ENCODE measurements around the gene CHMP5.

DNA sequence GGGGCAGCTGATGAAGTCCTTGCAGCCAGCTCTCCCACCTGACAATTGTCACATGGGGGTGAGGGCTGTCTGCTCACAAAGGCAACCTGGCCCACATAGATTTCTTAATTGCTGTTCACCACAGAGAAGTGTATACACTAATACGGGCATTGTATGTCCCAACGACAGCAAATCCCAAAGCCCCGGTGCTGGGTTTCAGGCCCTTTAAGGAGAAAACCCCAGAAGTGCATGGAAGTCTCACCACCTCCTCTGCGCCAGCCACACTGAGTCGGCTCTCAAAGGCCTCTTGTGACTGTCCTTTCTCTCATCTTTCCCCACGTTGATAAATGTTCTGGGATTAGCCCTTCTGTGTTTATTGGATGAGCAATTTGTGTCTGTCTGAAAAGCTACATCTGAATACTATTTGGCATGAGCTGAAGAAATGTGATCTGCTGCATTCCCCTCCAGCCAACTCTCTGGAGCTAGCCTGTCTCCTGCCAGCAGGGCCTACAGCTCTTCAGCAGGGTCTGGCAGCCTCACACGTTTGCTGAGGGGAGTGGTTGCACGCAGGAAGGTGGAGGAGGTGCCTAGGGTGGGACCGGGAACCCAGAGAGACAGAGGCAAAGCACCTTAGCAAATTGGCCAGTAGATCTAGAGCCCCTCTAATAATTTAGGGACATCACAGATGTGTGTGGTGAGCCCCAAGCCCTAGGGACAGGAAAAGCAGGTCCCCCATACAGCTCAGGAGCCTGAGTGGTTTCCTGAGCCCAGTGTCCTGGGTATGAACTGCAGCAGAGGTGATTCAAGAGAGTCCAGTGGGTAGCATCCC is 20.4 kb upstream of the B4GALT1 start:
- PRO-cap: no peak

DNA sequence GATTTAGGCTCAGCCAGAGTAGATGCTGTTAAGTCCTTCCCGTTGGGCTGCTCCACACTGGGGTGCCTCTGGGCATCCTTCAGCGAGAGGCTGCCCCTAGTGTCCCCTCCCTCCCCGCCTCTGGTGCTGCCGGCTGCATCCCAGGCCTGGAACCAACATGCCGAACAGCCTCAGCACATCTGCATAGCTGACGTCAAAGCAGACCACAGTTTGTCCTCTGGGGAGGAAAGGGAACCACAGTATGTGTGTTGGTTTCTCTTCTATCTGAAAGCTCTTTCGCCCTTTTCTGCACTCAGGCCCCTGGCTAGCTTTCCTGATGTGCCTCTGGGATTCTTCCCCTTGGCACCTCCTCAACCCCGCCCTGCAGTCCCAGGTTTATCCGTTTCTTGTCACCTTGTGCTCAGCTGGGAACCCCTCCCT is 35.4 kb upstream of the B4GALT1 start:
- PRO-cap: no peak

GRCh38 chr9:33231169-33231905 is 8.6 kb upstream of the SPINK4 start:
- PRO-cap: no peak

GRCh38 chr9:33234507-33235034 is 5.4 kb upstream of the SPINK4 start:
- PRO-cap: no peak

DNA sequence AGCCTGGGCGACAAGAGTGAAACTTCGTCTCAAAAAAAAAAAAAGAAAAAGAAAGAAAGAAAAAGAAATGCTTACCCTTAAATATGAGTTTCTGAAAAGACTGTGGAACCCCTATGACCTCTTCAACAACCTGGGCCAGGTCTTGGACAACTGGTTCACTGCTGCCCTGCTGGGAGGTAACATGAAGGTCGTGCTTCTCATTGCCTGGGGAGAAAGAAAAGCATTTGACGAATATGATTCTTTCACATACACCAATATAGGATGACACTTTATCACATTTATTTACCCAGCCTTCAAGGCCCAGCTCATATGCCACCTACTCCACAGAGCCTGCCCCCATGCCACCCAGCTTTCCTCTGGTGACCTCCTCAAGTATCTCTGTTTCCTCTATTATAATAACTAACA is 1.9 kb downstream of the BAG1 start:
- PRO-cap: no peak

- PRO-cap: no peak
Observed at GRCh38 chr9:33263156-33263557, 1.4 kb downstream of the BAG1 start.

DNA sequence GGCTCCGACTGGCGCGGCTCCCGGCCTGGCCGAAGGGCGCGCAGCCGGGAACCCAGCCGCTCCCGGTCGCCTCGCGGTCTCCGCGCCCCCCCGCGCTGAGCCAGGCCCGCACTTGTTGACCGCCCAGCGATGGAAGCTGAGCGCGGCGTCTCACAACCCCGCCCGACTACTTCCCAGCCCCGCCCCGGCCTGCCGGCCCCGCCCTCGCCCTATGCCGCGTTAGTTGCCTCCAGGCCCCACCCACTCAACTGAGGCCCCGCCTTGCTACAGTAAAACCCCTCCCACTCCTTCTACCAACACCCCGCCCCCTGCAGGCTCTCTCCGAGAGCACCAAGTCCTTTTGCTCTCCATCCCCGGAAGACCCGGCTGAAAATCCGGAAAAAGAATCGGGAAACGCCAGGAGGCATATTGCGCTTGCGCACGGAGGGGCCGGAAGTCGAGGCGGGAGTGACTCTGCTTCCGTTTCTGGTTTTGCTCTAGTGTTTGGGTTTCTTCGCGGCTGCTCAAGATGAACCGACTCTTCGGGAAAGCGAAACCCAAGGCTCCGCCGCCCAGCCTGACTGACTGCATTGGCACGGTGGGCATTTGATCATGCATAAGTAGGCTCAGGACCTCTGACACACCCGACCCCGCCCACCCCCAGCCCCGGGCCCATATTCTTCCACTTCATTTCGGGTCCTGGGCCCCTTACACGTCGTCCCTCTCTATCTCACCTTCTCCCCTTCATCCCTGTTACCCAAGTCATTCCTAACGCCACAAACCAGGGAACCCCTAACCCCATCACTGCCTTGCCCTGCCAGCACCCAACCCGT is at the start of gene CHMP5:
TSS of gene CHMP5 (plus strand) at position 479 of the 812 bp plus-strand sequence.
- PRO-cap: bidirectional peak, plus-strand start at position 479 of the sequence, minus-strand start at position 138 of the sequence

DNA sequence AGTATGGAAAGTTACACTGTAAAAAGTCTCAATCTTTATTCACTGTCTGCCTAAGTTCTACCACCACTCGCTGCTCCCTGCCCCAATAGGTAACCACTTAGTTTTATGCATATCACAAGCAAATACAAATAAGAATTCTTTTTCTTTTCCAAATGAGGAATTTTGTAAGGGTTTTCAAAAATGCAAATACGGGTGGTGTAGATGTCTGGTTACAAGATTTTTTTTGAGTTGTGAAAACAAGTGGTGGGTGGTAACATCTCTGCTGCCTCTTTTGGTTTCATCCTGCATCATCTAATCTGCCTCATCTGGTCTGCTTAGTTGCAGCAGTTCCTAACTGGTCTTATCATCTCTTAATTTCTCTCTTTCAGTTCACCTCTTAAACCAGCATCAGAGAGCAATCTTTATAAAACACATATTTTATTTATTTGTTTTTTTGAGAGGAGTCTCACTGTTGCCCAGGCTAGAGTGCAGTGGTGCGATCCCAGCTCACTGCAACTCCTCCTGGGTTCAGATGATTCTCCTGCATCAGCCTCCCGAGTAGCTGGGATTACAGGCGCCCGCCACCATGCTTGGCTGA is 5.3 kb downstream of the NFX1 start:
- PRO-cap: no peak

DNA sequence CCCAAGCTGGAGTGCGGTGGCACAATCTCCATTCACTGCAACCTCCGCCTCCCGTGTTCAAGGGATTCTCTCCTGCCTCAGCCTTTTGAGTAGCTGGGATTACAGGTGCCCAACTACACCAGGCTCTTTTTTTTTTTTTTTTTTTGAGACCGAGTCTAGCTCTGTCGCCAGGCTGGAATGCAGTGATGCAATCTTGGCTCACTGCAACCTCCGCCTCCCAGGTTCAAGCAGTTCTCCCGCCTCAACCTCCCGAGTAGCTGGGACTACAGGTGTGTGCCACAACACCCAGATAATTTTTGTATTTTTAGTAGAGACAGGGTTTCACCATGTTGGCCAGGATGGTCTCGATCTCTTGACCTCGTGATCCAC is 20.0 kb downstream of the AQP7 start:
- PRO-cap: no peak

- PRO-cap: no peak
Observed at GRCh38 chr9:33403851-33404495, 1.6 kb upstream of the AQP7 start.

GRCh38 chr9:33461820-33462578 is 11.7 kb downstream of the NOL6 start:
- PRO-cap: no peak

DNA sequence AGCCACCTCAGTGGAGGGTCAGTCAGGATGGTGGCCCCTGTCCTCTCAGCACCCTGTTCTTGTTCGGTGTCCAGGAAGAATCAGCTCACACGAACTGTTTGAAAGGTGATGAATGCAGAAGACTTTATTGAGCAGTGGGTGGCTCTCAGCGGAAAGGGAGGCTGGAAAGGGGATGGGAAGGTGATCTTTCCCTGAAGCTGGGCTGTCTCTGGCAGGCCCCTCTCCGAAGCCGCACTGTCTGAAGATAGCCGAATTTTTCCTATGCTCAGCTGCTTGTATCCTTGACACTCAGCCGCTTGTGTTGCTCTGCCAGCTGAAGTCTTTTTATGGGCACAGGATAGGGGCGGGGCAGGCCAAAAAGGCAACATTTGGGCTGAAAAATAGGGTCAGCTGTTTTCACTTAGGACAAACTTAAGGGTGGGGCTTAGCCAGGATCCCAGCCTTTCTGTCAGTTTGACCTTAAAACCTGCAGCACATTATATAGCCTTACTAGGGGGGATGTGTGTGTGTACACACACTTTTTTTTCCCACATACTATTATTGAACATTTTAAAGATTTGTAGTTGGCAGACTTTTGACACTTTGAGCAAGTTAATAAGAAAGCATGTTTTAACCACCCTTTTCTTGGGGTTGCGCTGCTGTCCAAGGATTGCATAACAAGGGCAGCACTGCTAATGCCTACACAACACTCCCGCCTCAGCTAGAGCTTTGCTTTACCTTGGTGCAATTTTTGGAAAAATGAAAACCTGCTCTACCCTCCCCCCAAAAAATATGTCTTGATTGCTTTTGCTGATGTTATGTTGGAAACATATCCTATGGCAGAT is 51.2 kb downstream of the UBE2R2 start:
- PRO-cap: no peak

DNA sequence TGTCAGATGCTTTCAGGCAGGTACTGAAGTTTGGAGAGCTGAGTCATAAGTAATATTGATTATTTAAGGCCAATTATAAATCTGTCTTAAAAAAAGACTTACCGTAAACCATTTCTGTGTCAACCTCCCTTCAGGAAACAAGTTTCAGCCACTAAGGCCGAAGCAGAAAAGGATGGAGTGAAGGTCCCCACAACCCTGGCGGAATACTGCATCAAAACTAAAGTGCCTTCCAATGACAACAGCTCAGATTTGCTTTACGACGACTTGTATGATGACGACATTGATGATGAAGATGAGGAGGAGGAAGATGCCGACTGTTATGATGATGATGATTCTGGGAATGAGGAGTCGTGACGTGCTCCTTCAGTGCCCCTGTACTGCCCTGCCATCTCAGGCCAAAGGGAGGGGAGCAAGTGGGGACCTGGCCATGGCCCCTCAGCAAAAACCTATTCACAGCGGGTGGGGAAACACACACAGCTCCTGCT is 100.0 kb downstream of the UBE2R2 start:
- PRO-cap: no peak

DNA sequence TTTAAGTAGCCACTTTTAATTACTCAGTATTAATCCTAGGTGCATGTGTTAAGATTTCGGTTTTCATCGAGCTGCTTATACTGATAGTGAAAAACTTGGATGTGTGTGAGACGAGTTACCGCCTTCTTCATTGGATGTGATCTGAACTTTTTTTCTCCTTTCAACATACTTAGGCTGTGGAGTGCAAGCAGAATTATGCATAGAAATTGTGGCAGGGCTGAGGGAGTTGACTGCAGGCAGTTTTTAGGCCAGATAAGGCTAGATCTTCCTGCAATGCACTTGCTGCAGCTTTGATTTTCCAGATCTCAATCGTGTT is 101.2 kb downstream of the UBE2R2 start:
- PRO-cap: no peak

GRCh38 chr9:33943873-33944780 is 104.6 kb downstream of the UBAP2 start:
- PRO-cap: no peak

GRCh38 chr9:33971458-33972172 is 77.1 kb downstream of the UBAP2 start:
- PRO-cap: no peak

DNA sequence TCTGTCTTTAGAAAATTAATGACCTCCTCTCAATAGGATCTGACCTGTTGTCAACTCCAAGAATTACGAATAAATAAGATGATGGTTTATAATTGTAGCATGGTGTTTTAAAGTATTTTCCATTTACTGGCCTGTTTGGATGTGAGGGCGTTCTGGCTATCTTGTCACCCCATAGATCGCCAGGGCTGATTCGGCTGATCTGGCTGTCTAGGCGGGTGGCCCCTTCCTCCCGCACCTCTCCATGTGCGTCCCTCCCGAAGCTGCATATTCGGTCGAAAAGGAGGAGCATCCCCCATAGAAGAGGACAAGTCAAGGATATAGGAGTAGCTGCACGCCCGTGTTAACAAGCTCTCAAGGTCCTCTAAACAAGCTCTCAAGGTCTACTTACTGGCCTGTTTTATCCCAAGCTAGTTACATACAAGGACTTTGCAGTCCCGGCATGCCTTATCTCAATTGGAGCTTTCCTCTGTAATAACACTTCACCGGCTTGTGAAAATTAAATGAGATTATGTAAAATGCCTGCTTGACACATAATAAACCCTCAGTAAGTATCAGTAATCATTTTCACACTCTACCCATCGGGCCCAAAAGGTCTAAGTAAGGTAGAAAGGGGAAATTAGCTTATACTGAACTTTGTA is 1.3 kb upstream of the UBAP2 start:
- PRO-cap: no peak

- PRO-cap: no peak
Observed at GRCh38 chr9:34125491-34126122, 891 bp downstream of the DCAF12 start.

DNA sequence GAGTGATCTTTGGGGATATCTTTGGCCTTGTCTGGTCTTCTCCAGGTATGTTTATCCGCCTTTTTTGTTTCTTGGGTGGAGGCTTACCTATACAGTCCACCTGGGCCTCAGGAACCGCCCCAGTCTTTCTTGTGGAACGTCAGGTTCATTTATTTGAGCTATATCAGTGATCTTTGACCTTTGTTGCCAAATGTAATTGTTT is 765 bp downstream of the UBAP1 start:
- PRO-cap: no peak

DNA sequence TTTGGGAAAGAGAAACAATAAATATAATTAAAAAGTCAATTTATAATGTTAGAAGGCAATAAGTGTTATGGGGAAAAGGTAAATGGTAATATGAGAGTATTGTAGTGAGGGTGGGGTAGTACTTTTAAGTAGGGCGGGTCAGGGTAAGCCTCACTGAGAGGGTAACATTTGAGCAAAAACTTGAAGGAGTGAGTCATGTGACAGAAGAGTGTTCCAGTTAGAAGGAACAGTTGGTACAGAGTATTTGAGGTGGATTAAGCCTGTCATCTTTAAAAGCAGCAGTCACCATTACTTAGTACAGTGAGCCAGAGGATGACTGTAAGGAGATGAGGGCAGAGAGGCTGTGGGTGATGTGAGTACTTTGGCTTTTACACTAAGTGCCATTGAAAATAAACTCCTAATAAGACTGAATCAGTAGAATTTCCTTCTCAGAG is 54.8 kb downstream of the UBAP1 start:
- PRO-cap: no peak